MCF 10A (cell line): ENCODE results near the gene CAP2.

DNA sequence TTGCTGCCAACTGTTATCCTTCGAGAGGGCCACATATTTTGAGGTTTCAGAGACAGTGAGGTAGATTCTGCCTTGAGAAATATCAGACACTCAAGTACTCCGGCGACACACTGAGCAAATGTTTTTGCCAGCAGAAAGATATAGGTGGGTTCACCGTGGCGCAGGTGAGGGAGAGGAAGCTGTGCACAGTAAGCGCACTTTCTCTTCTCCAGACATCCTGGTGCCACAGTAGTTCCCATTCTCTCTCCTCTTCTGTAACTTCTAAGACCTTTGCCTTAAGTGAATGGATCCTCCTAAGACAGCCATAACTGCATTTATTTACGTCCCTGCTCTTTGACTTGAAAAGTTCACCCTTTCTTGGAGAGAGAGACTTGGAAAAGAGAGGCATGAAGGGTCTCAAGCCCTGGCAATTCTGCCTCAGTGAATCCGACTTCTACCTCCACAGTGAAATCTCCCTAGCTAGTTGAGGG is 183.8 kb downstream of the GMPR start:
- PRO-cap: no peak
- RRBS: no CpG with 5 or more reads among the region's 8 CpGs

DNA sequence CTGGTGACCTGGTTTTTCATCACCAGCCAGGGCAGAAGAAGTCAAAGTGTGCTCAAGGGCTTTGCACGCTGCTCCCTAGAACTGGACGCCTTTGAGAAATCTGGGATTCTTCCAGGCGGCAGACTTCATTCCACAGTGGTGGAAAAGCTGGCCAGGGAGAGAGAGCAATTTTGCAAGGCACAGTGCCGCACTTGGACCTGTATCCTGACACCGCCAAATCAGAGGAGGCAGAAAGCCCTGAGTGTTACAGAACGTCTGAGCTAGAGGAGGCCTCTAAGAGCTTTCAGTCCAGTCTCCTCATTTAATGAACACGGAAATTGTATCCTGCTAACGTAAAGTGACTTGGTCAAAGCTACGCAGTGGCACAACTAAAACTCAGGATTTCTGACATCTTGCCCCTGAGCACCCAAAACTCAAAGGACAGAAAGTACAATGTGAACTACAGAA is 219.7 kb downstream of the ATXN1 start:
- PRO-cap: no peak
- RRBS: no CpG with 5 or more reads among the region's 9 CpGs

DNA sequence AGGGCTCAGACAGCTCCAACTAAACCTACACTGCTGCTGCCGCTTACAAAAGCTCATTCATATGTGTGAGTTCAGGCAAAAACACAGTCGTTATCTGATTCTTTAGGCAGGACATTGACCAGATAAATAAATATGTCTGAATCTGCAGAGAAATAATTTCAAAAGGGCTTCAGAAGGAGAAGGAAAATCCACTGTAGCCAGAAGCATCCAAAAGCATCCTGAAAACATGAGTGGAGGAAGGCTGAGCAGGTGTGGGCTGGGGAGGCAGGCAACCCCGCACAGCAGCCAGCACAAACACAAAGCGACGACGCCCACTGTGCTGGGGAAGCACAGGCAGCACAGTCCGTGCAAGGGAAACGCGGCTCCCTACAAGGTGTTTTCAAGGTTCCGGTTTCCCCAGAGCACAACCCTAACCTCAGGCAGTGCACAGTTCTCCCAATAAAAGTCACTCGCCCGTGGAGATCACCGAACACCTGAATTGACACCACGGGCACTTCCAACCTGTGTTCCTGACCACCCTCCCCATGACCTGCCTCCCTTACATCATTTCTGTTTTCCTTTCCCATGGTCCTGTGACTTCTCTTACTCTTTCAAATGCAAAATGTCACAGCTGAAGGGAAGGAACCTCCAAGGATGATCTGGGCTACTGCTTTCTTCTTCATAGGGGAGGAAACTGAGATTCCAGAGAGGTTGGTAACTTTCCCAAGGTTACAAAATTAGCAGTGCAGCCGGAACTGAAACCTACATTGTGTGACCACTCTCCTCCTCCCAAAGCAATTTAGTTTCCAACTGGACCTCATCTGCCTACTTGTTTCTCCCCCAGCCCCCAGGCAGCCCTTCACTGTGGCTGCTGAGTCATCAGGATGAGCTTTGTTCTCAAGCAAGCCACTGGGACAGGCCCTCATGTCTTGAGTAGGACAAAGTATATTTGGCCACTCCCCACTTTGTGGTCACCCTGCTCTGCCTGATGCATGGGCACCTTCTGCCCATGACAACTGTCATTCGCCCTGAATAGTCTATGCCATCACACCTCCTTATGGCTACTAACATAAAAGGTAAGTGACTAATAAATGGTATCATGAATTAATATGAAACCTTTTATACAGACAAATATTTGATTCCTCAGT is 125.3 kb downstream of the ATXN1 start:
- PRO-cap: no peak
- RRBS: no CpG with 5 or more reads among the region's 16 CpGs

DNA sequence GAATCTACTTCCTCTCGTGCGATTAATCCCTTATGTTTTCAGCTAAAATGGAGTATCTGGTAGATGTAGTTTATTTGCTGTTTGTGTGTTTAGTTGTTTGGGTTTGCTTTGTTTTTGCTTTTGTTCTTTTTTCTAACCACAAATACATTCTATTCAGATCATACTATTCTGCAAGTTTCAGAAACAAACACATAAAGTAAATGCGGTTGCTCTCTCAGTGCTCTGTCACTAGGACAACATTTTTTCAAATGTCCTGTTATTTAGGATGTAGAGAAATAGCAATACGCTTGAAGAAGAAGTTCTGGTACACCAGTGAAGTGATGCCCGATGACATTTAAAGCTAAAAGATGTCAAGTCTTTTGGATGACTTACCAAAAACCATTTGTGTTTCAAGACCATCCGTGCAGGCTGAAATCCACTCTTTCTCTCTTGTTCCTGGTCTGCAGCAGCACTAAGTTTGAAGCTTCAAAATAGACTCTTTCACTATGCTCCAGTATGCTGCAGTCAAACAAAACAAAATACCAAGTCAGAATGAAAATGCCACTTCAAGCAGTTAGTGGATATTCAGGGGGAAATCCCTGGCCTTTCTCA is 103.8 kb downstream of the ATXN1 start:
- PRO-cap: no peak
- RRBS: no CpG with 5 or more reads among the region's 6 CpGs

- PRO-cap: no peak
- RRBS: 73% methylated on average over 1 of the region's 7 CpGs
Observed at GRCh38 chr6:16697583-16698337, 63.5 kb downstream of the ATXN1 start.

GRCh38 chr6:16698901-16699969 is 62.0 kb downstream of the ATXN1 start:
- PRO-cap: no peak
- RRBS: no CpG with 5 or more reads among the region's 8 CpGs

DNA sequence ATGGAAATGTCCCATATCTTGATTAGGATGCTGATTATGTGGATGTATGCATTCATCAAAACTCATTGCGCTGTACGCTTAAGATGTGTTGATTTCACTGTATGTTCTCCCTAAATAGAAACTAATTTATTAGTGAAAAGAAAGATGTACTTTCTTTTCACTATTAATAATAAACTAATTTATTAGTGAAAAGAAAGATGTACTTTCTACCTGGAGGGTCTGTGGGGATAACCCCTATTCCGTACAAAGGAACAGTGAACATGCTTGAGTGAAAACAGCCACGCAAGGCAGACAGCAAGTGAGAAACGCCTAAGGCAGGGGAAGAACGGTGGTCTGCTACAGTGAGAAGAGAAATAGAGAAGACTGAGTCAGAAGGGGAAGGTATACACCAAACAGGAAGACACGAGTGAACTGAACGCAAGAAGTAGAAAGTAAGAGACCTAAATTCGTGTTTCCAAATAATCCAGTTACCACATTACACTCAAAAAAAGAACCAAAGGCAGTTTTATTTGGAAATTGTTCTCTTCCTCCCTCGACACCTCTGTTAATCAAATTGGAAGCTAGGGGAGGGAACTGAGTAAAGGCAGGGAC is 49.1 kb downstream of the ATXN1 start:
- PRO-cap: no peak
- RRBS: no CpG with 5 or more reads among the region's 10 CpGs

DNA sequence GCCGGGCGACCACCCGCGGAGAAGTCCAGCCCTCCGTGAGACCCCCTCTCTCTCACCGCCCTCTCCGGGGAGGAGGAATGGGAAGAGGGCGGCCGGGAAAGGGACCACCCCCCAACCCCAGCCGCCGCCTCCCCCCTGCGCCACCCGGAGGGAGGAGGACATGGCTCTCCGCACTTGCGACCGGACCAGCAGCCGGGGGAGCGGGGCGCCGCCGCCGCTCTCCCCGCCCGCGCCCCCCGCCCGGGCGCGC is 639 bp downstream of the ATXN1 start:
- PRO-cap: no peak
- RRBS: under 1% methylated on average over 23 of the region's 29 CpGs

- PRO-cap: no peak
- RRBS: no CpG with 5 or more reads among the region's 12 CpGs
Observed at GRCh38 chr6:16804665-16805747, 43.7 kb upstream of the ATXN1 start.

- PRO-cap: no peak
- RRBS: no CpG with 5 or more reads among the region's 2 CpGs
Observed at GRCh38 chr6:16999312-16999888, 102.5 kb upstream of the STMND1 start.

DNA sequence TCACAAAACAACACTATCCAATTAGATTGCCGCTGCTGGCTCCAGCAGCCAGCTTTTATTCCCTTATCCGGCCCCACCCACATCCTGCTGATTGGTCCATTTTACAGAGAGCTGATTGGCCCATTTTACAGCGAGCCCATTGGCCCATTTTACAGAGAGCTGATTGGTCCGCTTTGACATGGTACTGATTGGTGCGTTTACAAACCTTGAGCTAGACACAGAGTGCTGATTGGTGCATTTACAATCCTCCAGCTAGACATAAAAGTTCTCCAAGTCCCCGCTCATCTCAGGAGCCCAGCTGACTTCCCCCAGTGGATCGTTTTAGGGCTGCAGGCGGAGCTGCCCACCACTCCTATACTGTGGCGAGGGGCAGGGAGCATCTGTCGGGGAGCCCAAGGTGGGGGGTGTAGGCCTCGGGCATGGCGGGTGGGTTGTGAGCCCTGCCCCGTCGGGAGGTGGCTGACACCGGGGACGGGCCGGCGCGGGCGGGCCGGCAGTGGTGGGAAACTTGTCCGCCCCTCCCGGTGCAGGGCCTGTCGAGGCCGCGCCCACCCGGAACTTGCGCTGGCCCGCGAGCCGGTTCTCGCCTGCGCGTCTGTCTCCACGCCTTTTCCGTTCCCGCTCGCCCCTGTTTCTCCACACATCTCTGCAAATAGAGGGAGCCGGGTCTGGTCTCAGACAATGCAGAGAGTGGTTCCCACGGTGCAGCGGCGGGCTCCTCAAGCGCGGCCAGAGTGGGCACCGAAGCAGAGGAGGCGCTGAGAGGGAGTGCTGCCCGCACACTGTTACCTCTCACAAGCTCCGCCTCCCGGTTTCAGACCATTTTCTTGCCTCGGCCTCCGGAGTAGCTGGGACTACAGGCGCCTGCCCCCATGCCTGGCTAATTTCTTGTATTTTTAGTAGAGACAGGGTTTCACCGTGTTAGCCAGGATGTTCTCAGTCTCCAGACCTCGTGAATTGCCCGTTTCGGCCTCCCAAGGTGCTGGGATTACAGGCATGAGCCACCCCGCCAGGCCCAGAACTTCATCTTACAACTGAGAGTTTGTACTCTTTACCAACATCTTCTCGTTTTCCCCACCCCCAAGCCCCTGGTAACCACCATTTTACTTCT is 86.0 kb upstream of the STMND1 start:
- PRO-cap: no peak
- RRBS: 42% methylated on average over 1 of the region's 58 CpGs

GRCh38 chr6:17200406-17200807 is 80.8 kb upstream of the RBM24 start:
- PRO-cap: no peak
- RRBS: 98% methylated on average over 13 of the region's 36 CpGs

GRCh38 chr6:17291575-17292162 is 10.5 kb downstream of the RBM24 start:
- PRO-cap: no peak
- RRBS: no CpG with 5 or more reads among the region's 18 CpGs

- PRO-cap: unidirectional peak, plus-strand start at chr6:17393148; bidirectional peak, plus-strand start at chr6:17393712, minus-strand start at chr6:17393619
- RRBS: 0% methylated on average over 4 of the region's 32 CpGs
Observed at GRCh38 chr6:17392947-17393790, at the start of gene CAP2. Gene CAP2, plus strand, starts transcription at chr6:17393595.

GRCh38 chr6:17589265-17590021 is 10.7 kb upstream of the FAM8A1 start:
- PRO-cap: no peak
- RRBS: no CpG with 5 or more reads among the region's 4 CpGs

DNA sequence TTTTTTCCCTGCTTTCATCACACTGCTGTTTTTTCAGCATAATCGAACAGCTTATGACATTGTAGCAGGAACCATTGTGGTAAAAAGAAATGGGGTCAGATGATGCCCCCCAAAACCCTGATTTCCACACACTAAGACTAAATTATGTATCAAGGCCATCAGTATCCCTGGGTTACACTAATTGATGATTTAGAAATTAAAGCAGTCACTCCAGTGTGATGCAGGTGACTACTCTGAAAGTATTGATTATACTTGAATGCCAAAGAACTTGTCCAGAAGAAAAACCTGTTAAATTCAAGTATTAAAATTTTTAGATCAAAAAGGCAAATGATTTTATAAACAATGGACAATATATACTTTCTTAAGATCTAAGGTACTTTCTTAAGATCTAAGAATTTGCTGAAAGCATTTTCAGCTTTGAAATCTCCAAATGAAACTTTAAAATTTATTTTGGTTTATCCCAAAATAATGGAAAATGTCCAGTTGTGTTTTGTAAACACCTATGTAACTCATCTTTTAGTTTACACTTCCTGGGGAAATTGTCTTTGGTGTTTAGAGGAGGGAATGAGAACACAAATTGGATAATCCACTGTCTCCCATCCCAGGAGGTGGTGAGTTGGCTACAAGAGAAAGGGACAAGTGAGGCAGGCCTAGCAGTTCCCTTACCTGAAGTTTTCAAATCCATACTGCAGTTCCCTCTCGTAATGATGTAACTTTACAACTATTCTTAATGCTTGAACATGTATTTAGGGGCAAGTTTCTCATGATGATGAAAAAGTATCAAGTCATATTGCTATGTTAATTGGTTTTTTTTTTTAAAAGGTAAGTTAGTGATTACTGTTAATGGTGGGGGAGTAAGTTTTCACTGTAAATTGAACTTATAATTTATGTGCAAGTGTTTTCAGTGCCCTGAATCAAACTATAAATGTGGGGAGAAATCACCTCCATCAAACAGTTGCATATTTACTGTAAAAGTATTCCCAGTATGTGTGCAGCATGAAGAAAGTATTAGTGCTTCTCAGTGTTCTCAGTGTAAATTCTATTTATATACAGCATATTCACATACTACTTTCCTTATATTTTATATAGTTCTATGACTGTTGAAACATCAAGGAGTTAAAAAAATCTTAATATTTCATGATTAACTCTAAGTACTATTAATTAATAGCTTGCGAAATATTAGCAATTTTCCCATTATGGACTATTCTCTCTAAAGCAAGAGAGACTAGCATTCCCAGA is 8.6 kb downstream of the FAM8A1 start:
- PRO-cap: no peak
- RRBS: no CpG with 5 or more reads among the region's 3 CpGs

DNA sequence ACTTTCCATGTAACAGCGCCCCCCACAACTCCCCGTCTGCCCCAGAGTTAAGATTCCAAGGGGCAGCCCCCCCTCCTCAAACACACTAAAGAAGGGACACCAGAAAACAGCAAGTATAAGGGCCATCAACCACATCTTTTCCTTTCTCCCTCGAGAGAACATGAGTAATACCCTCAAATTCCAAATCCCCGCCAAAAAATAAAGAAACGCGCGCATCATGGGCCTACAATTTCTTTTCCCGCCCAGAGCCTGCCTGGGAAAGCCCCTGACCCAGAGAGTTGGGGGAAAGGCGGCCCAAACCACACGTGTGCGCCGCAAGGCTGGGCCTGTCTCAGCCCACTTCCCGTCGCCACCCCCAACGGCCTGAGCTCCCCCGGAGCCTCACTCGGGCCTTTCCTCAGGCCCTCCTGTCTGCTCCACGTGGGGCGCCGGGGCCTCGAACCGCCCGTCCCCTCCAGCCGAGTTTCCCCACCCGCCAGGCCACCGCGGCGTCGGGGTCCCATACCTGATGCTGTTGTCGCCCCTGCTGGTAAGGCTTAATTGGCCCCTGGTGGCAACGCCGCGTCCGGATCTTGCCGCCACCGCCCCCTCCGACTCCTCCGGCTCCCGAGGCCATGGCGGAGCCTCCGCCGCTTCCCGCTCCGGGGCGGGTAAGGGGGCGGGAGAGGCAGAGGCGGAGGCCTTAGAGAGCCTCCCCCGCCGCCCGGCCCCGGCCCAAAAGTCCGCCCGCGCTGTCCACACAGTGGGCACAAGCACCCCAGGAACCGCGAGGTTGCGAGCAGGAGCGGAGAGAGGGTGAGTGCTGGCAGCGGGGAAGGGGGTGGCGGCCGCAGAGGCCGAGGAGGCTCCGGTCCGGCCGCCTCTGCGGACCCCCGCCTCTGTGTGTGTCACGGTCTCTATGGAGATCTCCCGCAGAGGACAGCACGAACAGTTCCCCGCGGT is 682 bp downstream of the NUP153 start:
- PRO-cap: bidirectional peak, plus-strand start at position 384 of the sequence, minus-strand start at position 322 of the sequence; bidirectional peak, plus-strand start at position 890 of the sequence, minus-strand start at position 886 of the sequence
- RRBS: under 1% methylated on average over 18 of the region's 72 CpGs

GRCh38 chr6:17811004-17811560 is 104.4 kb upstream of the NUP153 start:
- PRO-cap: no peak
- RRBS: no CpG with 5 or more reads among the region's 4 CpGs

- PRO-cap: no peak
- RRBS: no CpG with 5 or more reads among the region's 6 CpGs
Observed at GRCh38 chr6:17855363-17856346, 131.8 kb downstream of the KIF13A start.

DNA sequence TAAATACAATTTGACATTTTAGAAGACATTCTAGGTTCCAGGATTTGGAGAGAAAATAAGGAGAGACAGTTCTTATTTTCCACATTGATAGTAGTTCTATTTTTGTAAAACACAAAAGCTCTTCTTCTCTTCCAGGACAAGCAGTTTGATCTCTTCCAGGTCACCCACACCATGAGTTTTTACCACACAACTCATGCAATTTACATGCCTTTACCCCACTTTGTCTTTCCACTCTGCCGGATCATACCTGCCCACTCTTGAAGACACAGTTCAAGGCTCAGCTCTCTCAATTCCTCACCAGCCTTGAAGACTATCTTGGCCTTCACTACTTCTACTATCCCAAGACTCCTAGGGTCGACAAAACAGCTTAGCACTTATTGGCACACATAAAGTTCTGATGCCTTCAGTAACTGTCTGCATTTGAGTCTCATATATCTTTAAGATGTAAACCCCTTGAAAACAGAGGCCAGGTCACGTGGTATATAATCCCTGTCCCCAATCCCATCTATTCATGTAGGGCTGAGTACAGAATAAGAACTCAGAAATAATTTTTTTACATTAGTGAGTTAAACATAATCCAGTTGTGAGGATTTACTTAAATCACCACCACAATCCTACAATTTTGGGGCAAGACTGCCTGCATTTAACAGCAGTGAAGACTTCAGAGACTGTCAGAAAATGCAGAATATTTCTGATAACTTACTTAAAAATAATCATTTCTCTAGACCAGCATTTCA is 84.9 kb downstream of the KIF13A start:
- PRO-cap: no peak
- RRBS: no CpG with 5 or more reads among the region's 3 CpGs